Ishikawa (cell line): Measurements from ENCODE around the gene ZNF8.

GRCh38 chr19:58186352-58186844 lies 3.5 kb downstream of the ZNF274 start:
- RRBS = no CpG with 5 or more reads among the region's 3 CpGs

- RRBS = no CpG with 5 or more reads among the region's 3 CpGs
Observed at GRCh38 chr19:58209007-58209546, 19.6 kb upstream of the ZNF544 start.

DNA sequence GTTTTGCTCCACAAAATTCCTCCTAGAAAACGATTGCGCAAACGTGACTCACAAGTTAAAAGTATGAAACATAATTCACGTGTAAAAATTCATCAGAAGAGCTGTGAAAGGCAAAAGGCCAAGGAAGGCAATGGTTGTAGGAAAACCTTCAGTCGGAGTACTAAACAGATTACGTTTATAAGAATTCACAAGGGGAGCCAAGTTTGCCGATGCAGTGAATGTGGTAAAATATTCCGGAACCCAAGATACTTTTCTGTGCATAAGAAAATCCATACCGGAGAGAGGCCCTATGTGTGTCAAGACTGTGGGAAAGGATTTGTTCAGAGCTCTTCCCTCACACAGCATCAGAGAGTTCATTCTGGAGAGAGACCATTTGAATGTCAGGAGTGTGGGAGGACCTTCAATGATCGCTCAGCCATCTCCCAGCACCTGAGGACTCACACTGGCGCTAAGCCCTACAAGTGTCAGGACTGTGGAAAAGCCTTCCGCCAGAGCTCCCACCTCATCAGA lies 16.2 kb upstream of the ZNF544 start:
- RRBS = no CpG with 5 or more reads among the region's 12 CpGs

DNA sequence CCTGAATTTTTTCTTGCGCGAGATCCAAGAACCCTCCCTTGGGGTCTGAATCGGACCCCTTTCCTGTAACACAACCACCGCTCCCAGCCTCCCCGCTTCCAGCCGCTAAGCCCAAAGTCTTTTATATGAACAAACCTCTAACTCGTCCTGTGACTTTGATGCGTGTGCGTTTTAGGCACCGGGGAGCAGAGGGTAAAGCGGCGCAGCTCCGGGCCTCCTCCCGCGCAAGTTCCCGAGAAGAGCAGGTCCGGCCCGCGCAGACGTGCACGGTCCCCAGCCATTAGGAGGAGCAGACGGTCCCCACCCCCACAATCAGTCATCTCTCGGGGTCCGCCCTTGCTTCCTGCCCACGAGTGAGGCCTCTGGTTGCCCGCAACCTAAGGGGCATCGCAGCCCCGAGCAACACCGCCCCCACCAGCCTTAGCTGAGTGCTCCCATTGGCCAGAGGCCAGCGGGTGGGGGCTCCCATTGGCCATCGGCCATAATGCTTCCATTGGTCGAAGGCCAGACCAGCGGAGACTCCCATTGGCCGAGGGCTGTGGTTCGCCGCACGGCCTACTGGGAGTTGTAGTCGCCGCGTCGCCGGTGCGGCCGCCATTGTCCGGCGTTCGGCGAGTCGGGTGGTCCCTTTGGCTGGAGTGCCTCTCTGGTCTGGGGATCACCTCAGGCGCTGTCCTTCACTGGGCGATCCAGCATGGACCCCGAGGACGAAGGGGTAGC lies at the start of gene ZNF8:
Gene ZNF8 (plus strand): TSS at position 568 of the 720 bp plus-strand sequence.
- RRBS = no CpG with 5 or more reads among the region's 53 CpGs

- RRBS = no CpG with 5 or more reads among the region's 2 CpGs
Observed at GRCh38 chr19:58430054-58430551, 9.8 kb downstream of the ZNF132 start.

DNA sequence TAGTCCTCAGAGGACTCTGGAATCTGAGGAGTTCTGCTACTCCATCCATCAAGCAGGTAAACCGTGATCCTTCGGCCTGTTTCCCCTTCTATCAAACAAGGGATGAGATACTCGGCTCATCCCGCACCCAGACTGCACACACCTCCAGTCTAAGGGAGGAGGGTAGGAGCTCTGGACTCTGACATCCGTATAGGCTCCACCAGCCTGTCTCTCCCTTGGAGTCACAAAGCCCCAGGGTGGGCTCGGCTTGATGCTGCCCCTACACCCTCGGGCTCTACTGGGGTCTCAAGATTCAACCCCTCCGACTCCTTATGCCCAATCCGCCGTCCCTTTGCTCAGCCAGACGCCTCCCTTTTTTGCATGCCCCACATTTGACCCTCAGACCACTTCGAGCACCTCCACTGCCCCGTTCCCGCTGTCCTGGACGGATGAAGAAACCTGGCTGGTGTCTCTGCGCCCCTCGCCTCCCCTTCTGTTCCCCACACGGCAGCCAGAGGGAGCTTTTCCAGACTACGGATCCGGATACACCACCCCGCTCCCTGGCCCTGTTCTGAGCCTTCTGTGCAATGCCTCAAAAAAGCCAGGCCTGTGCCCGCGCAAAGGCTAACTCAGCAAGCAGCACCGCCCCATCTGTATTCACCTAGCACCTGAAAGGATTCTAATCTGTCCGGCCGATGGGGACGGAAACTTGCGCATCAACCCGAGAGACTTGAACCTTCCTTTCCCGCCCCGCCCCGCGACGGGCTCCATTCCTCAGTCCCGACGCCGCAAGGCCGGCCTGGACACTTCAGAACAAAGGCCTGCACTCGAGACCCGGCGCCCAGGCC lies 774 bp downstream of the ZBTB45 start:
- RRBS = 2% methylated on average over 10 of the region's 41 CpGs

- RRBS = 13% methylated on average over 15 of the region's 116 CpGs
Observed at GRCh38 chr19:58562243-58563247, 4.1 kb upstream of the UBE2M start.